Measurements from ENCODE around the genes MAF and DYNLRB2.

GRCh38 chr16:78663449-78663865 is 564.0 kb downstream of the WWOX start:
- PRO-cap, result no peak

- PRO-cap, result no peak
These were observed 570.5 kb downstream of the WWOX start for GRCh38 chr16:78669792-78670597.

GRCh38 chr16:79380932-79381376 is 219.6 kb downstream of the MAF start:
- PRO-cap, result bidirectional peak, plus-strand start at chr16:79381325, minus-strand start at chr16:79381143

- PRO-cap, result unidirectional peak, minus-strand start at chr16:79470059
These were observed 130.5 kb downstream of the MAF start for GRCh38 chr16:79469908-79470521.

DNA sequence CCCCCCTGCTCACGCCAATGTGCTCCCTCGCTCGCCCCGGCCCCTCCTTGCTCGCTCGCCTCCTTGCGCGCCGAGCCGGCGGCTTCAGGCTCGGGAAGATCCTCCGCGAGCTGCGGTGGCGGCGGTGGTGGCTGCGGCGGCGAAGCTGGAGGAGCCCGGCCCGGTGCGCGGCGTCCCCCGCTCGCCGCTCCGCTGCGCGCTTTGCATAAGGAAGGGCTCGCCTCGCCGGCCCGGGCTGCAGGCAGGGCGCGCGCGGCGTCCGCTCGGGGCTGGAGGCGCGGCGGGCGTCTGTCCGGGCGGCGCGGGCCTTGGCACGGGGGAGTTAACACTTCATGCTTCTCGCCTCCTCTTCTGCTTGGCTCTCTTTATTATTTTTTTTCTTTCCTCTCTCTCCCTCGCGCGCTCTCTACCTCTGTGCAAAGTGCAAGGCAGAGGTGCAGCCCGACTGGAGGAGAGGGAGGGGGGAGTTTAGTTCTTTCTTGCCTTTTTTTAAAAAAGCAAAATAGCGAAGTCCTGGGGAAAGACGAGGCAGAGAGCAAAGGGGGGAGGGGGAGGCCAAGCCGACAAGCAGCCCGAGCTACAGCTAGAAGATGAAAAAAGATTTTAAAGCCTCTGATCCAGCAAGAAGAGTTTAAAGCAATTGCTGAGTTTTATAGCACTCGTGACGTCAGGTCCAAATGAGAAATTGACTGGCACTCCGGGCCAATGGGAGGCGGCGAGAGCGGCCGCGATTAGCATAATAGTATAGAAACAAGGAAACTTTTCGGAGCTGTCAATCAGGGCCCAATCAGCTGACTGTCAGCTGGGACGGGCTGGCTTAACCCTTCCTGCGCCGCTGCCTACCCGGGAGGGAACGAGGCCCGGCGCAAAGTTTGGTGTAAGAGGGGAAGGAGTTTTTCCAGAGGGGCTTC is at the start of gene MAF:
MAF (minus strand) TSS at position 625 of the 911 bp plus-strand sequence.
- PRO-cap, result bidirectional peak, plus-strand start at position 87 of the sequence, minus-strand start outside the sequence; bidirectional peak, plus-strand start at position 245 of the sequence, minus-strand start at position 198 of the sequence; unidirectional peak, minus-strand start at position 353 of the sequence; unidirectional peak, minus-strand start at position 418 of the sequence; bidirectional peak, plus-strand start at position 775 of the sequence, minus-strand start at position 627 of the sequence

GRCh38 chr16:79601024-79601485 is 518 bp upstream of the MAF start:
- PRO-cap, result no peak

- PRO-cap, result no peak
These were observed 176.0 kb upstream of the MAF start for GRCh38 chr16:79776351-79777104.

- PRO-cap, result unidirectional peak, plus-strand start at chr16:79930992
These were observed 330.3 kb upstream of the MAF start for GRCh38 chr16:79930909-79931118.

GRCh38 chr16:79970408-79970915 is 369.9 kb upstream of the MAF start:
- PRO-cap, result no peak

- PRO-cap, result no peak
These were observed 423.2 kb upstream of the MAF start for GRCh38 chr16:80023808-80024094.

GRCh38 chr16:80540162-80541373 is at the start of gene DYNLRB2:
DYNLRB2 (plus strand) TSS chr16:80540993.
- PRO-cap, result bidirectional peak, plus-strand start at chr16:80541009, minus-strand start at chr16:80540887

DNA sequence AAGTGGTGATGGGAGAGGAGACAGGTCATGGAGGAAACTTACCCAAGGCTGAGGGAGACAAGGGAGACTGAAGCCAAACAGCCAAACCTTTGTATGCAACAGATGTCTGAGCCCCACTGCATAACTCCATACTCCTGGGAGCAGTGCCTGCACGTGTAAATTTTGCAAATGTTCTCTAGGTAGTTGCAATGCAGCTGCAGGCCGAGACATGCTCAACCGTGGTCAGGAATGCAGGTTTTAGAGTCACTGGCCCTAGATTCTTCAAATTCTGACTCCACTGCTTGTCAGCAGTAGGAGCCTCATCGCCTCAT is 11.4 kb downstream of the DYNLRB2 start:
- PRO-cap, result no peak

DNA sequence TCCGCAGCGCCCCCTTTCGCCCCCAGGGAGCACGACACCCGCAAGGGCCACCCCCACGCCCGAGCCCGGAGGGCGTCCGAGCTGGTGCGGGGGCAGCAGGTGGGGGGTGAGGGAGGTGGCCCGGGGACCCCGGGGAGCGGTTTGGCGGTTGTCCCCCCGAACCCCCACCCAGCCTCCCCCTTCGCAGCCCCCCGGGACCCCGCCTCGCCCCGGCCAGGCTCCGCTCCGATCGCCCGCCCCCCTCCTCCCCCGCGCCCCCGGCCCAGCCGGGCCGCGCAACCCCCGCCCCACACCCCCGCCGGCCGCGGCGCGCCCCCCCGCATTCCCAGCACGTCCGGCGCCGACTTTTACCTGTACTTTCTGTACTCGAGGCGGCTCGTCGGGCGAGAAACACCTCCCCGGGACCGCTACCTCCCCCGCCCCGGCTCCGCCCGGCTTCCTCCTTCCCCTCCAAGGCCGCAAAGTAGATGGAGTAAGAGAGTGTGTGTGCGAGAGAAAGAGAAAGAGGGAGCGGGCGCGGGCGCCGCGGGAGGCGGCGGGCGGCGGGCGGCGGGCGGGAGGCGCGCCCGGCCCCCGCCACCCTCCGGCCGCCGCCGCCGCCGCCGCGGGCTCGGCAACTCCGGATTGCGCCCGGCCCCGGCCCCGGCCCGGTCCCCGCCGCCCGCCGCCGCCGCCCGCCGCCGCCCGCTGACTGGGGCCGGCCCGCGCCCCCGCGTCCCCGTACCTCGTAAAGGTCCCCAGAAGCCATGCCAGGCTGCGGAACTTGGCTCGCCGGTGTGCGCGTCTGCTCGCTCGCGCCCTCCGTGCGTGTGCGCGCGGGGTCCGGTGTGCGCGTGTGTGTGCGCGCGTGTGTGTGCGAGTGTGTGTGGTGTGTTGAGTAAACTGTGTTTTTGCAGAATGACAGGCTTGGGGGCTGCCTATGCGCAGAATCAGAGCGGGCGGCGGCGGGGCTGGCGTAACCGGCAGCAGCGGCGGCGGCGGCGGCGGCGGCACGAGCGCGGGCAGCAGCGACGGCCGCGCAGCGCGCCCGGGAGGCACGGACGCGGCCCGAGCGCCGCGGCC is 641 bp downstream of the CDYL2 start:
- PRO-cap, result unidirectional peak, plus-strand start at position 363 of the sequence; unidirectional peak, plus-strand start at position 491 of the sequence; bidirectional peak, plus-strand start at position 932 of the sequence, minus-strand start at position 841 of the sequence

DNA sequence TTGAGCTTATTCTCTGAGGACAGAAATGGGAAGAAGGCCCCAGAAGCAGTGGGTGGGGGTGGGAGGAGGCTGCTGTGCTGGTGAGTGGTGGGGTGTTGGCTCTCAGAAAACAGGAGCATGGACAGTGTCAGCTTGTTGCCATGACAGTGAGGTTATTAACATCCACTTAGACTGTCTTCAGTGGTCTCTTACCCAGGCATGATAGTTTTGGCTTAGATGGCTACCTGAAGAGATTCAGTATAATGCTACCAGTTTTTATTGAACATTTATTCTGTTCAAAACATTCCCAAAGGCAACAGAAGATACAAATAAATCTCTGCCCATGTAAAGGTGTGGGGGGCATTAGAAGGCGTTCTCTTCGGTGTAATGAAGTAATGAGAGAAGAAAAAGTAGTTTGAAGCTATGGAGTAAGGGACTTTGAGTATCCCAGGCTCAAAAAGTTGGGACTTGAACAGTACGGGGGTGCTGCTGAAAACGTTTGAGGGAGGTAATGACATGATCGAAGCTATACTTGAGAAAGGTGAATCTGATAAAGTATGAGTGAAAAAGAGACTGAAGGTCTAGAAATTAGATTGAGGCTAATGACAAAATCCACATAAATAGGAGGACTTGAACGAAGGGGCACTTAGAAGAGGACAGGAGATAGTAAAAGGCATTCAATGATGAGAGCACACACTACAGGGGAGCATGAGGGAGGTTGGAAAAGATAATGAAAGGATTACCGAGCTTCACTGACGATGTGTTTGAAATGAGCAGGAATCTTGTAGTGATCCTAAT is 4.8 kb downstream of the ATMIN start:
- PRO-cap, result no peak

DNA sequence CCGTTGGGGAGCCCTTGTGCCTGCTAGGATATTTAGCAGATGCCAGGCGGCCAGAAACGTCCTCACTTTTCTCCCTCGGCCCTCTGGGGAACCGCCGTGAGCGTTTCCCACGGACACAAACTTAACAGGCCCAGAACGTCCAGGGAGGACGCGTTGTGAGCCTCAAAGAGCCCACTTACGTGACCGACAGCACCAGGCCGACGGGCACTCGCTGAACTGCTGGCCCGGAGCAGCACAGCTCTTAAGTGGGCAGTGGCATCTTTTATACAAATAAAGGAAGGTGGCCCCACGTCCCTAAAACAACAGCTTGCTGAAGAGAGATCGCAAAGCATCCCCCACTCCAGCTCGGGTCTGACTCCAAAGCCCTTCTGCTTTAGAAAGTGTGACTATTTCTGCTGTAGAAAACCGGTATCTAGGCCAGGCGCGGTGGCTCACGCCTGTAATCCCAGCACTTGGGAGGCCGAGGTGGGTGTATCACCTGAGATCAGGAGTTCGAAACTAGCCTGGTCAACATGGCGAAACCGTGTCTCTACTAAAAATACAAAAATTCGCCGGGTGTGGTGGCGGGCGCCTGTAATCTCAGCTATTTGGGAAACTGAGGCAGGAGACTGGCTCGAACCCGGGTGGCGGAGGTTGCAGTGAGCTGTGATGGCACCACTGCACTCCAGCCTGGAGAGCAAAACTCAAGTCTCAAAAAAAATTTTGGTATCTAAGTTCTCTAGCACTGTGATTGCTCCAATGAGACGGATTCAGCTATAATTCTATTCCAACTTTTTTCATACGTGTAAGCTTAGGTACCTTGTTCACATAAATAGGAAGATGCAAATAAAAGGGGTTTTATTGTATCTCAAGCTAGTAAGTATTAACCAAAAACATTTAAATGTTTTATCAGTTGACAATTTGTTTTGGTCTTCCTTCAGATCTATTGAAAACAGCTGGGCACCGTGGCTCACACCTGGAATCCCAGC is 658 bp upstream of the C16orf46 start:
- PRO-cap, result no peak

GRCh38 chr16:81294179-81294986 is 20.4 kb upstream of the GAN start:
- PRO-cap, result no peak

DNA sequence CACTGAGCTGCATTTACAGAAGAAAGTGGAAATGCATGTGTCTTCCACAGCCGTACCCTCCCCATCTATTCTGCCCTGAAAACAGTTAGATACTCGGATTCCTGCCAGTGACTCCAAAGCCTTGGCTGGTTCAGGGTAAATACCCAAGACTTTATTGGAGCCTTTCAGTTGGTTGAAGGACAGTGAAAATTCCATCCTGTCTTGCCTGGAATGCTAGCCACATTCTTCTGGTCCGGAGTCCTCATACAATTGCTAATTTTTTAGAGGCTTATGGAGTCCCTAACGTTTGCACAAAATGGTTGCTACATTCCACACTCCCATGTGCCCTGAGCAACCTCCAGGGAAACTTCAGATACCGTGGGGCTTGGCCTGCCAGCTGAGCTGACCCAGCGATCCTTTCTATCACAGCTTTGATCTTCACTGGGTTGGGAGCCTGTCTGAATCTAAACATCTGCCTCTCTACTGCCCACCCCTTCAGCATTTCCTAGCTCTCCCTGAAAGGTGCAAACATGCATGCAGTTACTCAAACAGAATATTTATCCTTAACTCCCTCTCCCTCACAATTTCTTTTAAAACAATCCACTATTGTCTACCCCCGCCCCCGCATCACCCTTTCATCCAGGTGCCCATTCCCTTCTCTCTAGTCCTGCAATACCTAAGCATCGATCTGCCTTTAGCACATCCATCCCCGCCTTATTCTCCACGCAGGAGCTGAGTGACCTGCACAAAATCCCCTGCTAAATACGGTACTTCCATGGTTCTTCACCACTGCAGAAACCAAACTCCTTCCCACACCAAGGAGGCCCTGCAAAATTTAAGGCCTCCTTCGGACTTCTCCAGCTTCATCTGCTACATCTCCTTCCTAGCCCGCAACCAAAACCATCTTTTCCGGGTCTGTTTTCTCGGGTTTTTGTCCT is 914 bp upstream of the GAN start:
- PRO-cap, result no peak

DNA sequence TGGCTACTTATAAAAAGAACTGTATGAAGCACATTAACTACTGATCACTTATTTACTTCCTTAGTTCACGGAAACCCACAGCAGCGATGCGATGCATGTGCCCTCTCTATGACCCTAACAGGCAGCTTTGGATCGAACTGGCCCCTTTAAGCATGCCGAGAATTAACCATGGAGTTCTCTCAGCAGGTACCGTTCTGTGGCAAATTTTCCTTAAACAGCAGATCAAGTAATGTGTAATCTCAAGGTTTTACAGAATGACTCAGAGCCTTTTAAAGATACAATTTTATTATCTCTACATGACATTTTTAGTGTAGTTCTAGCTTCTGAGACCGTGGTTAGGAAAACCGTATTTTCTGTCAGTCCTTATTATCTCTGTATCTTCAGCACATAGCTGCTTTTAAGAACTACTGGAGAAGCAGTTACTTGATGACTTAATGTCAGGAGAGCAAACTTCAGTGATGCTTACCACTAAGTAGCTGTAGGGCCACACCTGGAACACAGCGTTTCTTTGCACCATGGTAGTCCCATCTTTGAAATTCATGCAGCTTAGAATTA is 43.1 kb downstream of the GAN start:
- PRO-cap, result no peak

GRCh38 chr16:81451246-81451501 is 6.6 kb downstream of the CMIP start:
- PRO-cap, result no peak

- PRO-cap, result no peak
These were observed 15.4 kb downstream of the CMIP start for GRCh38 chr16:81459950-81460423.